CD14-positive monocyte (primary cell): ENCODE data around the gene GOLGA8Q.

DNA sequence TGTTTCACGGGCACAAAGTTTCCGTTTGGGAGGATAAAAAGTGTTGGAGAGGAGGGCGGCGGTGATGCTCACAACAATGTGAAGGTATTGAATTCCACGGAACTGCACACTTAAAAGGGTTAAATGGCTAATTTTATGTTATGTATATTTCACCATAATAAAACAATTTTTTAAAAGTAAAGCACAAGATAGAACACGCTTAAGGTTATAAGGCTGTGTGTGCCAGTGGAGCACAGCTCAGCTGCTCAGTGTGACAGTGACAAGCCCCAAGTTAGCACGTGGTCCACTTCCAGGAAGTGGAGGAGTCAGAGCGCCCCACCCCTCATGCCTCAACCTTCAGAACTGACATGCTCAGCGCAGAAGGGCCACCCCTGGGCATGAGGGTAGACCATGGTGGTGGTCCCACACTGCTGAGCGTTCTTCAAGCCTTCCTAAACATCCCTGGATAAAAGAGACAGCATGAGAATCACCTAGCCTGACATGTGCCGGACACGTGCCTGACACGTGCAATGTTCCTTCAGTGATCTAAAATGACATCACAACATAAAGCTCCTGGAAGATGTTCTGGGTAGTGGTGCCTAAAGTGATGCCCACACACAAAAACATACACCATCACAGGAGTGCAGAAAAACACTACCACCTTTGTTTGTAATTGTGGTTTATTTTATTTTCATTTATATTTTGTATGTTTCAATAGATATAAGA, 16.8 kb downstream of the ATP10A start:
- CAGE, long polyA plus RNA, result no peak

GRCh38 chr15:25860720-25861746, 2.1 kb downstream of the ATP10A start:
- CAGE, long polyA plus RNA, result no peak

DNA sequence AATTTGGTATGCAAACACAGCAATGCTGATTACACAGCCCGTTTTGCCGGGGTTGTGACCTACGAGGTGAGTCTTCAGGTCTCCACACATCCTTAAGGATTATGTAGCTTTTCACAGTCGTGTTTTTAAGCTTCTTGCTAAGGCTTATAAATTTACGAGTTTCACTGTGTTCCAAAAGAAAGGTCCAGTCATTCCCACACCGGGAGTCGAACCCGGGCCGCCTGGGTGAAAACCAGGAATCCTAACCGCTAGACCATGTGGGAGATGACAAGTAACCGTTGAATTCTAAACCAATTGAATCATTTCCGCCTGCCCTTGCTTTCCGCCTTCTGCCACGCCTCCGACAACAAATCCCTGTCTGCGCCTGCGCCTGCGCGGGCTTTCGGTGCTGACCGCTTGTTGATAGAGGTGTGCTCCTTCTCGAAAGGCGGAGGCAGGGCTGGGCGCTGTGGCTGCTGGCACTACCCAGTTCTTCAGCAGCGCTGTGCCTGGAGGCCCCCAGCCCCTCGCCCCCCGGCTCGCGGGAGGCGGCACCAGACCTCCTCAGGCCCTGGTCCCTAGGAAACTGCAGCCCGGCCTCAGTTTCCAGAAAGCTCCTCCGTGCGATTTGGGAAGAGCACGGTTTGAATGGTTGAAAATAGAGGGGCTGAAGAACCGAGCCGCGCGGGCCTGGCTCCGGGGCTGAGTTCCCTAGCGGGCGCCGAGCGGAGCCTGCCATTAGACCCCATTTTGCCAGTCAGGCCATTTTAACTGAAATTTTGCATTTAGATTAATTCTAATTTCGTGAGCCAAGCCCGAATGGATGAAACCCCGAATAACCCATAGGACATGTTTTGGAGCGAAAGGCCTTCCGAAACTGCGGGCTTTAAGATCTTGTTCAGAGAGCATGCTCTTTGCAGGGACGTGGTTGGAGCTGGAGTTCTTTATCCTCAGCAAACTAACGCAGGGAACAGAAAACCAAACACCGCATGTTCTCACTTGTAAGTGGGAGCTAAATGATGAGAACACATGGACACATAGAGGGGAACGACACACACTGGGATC, 219.2 kb upstream of the ATP10A start:
- CAGE, long polyA plus RNA, result no peak

GRCh38 chr15:27095363-27096298, 124.7 kb downstream of the GABRG3 start:
- CAGE, long polyA plus RNA, result no peak

DNA sequence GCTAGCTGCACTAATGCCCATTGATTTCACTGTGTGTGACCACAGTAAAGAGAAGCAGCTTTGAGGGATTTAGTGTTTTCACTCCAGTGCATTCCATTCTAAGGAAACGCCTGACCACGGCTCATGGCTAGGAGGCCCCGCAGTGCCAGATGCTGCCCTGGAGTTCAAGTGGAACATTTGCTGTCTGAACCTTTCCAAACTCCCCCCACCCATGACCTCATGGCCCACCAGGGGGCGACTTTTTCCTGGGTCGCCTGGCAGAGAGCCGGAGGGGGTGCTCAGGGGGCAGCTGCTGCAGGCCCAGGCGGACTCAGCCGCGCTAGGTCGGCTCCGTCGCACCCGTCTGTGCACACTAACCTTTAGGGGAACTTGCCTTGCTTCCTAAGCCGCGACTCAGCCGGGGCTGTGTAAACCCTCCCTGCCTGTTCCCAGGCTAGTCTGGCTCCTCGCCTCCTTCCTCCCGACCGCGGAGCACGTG, 338 bp downstream of the OCA2 start:
- CAGE, long polyA plus RNA, result no peak

GRCh38 chr15:28255623-28256455, 66.1 kb downstream of the HERC2 start:
- CAGE, long polyA plus RNA, result no peak

GRCh38 chr15:28589274-28589737, 35.9 kb downstream of the GOLGA6L25 start:
- CAGE, long polyA plus RNA, result no peak

GRCh38 chr15:28788593-28789151, 59.8 kb downstream of the GOLGA6L7 start:
- CAGE, long polyA plus RNA, result no peak

DNA sequence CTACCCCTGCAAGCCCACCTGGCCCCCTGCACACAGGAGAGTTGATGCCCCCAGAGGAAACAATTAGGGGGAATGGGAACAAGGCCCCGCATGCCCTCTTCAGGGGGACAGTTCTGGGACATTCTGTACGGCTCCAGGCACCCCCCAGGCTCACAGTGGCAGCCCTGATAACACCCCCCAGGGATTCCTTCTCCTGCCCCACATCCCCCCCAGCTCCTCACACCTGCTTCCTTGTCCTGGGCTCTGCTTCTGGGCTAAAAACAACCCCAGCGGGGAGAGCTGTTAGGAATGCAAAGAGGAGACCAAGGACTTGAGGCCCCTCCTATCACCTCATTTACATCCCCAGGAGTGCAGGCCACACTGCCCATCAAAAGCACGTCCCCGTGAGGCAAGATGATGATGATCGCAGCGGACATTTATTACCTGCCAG, 75.9 kb upstream of the NSMCE3 start:
- CAGE, long polyA plus RNA, result no peak

DNA sequence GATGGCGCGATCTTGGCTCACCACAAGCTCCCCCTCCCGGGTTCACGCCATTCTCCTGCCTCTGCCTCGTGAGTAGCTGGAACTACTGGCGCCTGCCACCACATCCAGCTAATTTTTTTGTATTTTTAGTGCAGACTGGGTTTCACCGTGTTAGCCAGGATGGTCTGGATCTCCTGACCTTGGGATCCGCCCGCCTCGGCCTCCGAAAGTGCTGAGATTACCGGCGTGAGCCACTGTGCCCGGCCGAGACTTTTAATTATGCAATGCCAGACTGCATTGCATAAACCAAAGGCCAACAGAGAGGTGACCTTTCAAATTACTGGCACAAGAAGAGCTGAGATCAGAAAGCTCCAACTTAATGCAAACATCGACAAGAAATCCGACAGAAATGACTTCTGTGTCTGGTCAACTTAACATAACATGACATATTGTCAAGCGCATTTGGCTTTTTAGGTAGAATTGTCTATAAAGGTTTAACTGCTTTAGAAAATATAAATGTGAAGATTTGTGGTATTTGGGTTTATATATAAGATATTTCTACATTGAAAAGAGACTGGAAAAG, 62.5 kb upstream of the GOLGA8Q start:
- CAGE, long polyA plus RNA, result no peak

GRCh38 chr15:30551752-30552010, 169 bp upstream of the GOLGA8Q start:
- CAGE, long polyA plus RNA, result no peak

GRCh38 chr15:30552011-30552274, at the start of gene GOLGA8Q:
Gene GOLGA8Q, plus strand, starts transcription at chr15:30552050.
- CAGE, long polyA plus RNA, result no peak

DNA sequence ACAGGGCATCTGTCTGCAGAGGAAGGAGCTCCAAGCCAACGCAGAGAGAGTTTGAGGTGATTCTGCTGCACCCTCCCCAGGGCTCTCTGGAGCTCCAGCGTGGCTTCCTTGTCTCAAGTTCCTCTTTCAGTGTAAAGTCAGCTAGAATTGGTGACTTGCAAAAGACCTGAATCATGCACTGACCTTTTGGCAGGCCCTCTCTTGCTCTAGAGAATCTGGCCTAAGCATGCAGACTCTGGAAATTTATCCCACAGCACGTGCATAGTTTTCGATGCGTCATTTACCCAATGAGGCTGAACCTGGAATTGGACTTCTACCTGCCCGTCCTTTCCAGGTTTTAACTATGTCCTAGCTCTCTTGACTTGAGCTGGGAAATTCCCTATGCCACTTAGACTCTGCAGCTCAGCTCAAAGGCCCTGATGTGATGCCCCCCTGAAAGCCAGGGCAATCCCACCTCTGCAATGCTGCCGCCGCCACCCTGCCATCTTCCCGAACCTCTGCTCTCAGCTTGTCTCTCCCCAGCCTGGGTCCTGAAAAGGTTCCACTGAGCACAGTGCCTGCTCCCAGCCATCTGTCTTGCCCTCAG, 63.3 kb upstream of the KLF13 start:
- CAGE, long polyA plus RNA, result no peak

- CAGE, long polyA plus RNA, result no peak
Observed at GRCh38 chr15:31322563-31323084, 4.0 kb upstream of the KLF13 start.

DNA sequence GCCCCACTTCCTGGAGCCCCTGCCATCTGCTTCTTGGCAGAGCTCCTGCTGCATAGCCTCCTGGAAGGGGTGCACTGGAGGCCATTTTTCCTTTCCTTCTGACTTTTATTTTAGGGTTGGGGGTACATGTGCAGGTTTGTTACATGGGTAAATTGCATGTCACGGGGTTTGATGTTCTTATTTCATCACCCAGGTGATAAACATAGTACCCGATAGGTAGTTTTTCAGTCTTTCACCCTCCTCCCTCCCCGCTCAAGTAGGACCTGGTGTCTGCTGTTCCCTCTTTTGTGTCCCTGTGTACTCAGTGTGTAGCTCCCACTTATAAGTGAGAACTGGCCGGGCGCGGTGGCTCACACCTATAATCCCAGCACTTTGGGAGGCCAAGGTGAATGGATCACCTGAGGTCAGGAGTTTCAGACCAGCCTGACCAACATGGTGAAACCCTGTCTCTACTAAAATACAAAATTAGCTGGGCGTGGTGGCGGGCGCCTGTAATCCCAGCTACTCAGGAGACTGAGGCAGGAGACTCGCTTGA, 29.4 kb downstream of the KLF13 start:
- CAGE, long polyA plus RNA, result no peak

DNA sequence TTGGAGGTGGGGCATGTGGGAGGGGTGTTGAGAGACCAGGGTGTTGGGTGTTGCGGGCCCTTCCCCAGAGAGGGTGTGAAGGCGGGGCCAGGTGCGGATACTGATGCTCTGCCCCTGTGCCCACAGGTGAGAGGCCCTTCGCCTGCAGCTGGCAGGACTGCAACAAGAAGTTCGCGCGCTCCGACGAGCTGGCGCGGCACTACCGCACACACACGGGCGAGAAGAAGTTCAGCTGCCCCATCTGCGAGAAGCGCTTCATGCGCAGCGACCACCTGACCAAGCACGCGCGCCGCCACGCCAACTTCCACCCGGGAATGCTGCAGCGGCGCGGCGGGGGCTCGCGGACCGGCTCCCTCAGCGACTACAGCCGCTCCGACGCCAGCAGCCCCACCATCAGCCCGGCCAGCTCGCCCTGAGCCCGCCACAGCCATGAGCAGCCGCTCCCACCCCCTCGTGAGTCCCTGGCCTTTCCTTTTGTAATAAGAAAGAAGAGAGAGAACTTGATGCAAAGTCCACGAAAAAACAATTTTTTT, 45.3 kb downstream of the KLF13 start:
- CAGE, long polyA plus RNA, result no peak

DNA sequence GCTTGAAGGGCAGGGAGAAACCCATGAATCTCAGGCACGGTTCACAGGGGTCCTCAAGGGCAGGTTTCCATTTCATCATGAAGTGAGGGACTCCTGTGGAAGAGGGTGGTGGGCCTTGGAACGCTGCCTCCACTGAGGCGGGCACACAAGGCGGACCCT, 48.4 kb downstream of the KLF13 start:
- CAGE, long polyA plus RNA, result no peak

DNA sequence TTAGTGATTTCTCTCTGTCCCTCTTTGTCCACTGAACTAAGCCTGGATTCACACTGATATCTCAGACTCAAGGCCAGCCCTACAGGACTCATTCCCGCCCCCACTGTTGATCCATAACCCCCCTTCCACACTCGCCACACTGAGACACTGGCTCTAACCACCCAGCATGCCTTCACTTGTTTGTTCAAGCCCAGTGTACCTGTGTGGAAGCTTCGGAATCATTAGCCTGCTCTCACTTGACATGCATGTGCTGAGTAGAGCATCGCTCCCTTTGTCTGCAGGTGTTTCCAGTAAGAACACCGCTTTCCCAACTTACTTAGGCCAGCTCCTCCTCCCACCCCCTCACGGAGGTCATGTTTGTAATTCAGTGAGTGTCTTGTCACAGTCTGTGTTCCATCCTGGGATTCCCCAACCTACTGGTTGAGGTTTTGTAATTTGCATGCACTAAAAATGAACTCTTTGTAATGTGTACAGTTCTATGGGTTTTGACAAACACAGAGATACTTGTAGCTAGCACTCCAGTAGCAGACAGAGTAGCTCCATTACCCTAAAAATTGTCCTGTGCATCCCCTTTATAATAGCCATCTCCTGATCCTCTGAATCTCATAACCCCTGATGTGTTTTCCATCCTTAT, 132.4 kb downstream of the KLF13 start:
- CAGE, long polyA plus RNA, result no peak

- CAGE, long polyA plus RNA, result no peak
Observed at GRCh38 chr15:31527085-31527720, 200.6 kb downstream of the KLF13 start.

DNA sequence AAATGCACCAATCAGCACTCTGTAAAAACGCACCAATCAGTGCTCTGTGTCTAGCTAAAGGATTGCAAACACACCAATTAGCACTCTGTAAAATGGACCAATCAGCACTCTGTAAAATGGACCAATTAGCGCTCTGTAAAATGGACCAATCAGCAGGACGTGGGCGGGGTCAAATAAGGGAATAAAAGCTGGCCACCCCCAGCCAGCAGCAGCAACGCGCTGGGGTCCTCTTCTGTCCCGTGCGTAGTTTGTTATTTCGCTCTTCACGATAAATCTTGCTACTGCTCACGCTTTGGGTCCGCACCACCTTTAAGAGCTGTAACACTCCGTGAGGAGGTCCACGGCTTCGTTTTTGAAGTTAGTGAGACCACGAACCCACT, 52.7 kb upstream of the OTUD7A start:
- CAGE, long polyA plus RNA, result no peak